ENCODE measurements around a stretch of chr13.

DNA sequence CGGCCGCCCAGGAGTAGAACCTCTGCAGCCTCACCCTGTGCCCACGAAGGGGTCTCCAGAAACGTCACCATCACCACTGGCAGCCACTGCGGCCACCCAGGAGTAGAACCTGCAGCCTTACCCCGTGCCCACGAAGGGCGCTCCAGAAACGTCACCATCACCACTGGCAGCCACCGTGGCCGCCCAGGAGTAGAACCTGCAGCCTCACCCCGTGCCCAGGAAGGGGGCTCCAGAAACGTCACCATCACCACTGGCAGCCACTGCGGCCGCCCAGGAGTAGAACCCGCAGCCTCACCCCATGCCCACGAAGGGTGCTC lies 336.1 kb downstream of the TEX29 start:
- RRBS = no CpG with 5 or more reads among the region's 17 CpGs
CAGE:
- cytosol, long polyA plus RNA = no peak
- long polyA plus RNA = no peak
- nucleus, long polyA plus RNA = no peak

DNA sequence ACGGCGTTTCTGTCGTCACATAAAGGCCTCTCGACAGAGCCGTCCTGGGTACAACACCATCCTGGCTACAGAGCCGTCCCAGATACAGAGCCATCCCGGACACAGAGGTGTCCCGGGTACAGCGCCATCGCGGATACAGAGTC lies 222.8 kb upstream of the SOX1 start:
- RRBS = no CpG with 5 or more reads among the region's 11 CpGs
CAGE:
- cytosol, long polyA plus RNA = no peak
- long polyA plus RNA = no peak
- nucleus, long polyA plus RNA = no peak

GRCh38 chr13:112072308-112072991 lies 5.5 kb downstream of the SOX1 start:
- RRBS = under 1% methylated on average over 27 of the region's 67 CpGs
CAGE:
- cytosol, long polyA plus RNA = no peak
- long polyA plus RNA = no peak
- nucleus, long polyA plus RNA = no peak

GRCh38 chr13:112229975-112230464 lies 146.1 kb upstream of the SPACA7 start:
- RRBS = no CpG with 5 or more reads among the region's 11 CpGs
CAGE:
- cytosol, long polyA plus RNA = no peak
- long polyA plus RNA = no peak
- nucleus, long polyA plus RNA = no peak

DNA sequence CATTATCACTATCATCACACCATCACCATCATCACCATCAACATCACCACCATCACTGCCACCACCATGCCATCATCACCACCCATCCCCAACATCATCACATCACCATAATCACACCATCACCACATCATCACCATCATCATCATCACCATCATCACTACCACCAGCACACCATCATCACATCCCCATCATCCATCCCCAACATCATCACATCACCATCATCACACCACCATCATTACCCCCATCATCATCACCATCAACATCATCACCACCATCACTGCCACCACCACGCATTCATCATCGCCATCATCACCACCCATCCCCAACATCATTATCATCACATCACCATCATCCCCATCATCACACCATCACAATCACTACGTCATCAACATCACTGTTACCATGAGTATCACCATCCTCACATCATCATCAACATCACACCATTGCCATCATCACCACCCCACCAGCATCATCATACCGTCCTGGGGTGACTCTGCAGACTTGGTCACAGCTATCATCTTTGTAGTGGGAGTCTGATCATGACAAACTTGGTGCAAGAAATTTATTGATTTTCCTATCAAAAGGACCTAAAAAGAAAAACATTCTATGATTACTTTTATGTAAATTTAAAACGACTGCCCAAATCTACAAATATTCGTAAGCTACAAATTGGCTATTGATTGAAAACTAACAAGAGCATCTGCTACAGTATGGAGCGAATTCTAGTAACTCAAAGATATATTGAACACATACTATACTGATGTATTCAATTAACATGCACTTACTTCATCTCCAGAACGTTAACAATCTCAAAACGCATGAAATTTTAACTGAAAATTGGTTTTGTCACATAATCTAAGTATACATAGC lies 61.3 kb downstream of the TUBGCP3 start:
- RRBS = no CpG with 5 or more reads among the region's 9 CpGs
CAGE:
- cytosol, long polyA plus RNA = no peak
- long polyA plus RNA = no peak
- nucleus, long polyA plus RNA = no peak

GRCh38 chr13:112638285-112638778 lies 50.4 kb upstream of the TUBGCP3 start:
- RRBS = no CpG with 5 or more reads among the region's 22 CpGs
CAGE:
- cytosol, long polyA plus RNA = no peak
- long polyA plus RNA = no peak
- nucleus, long polyA plus RNA = no peak

GRCh38 chr13:112694048-112694581 lies 4.3 kb downstream of the ATP11A start:
- RRBS = 95% methylated on average over 2 of the region's 10 CpGs
CAGE:
- cytosol, long polyA plus RNA = no peak
- long polyA plus RNA = no peak
- nucleus, long polyA plus RNA = no peak

GRCh38 chr13:112707594-112708147 lies 17.8 kb downstream of the ATP11A start:
- RRBS = 92% methylated on average over 3 of the region's 20 CpGs
CAGE:
- cytosol, long polyA plus RNA = no peak
- long polyA plus RNA = no peak
- nucleus, long polyA plus RNA = no peak

GRCh38 chr13:112825409-112825837 lies 135.6 kb downstream of the ATP11A start:
- RRBS = no CpG with 5 or more reads among the region's 9 CpGs
CAGE:
- cytosol, long polyA plus RNA = no peak
- long polyA plus RNA = no peak
- nucleus, long polyA plus RNA = no peak

DNA sequence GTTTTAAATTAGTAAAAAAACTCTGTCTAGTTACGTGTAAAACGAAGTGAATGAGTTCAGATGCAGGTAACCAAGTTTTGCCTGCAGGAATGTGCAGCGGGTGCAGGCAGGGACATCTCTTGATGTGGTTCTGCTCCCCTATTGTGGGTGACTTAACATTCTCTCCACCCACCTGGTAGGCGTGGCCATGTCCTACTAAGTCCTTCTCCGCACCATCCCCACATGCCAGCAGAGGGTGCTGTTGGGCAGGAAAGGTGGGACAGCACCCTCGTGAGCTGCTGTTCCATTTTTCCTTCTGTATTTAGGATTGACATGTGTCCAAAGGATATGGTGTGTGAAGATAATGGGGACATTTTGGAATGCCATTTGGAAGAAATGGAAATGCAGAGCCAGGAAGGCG lies 26.4 kb upstream of the MCF2L start:
- RRBS = no CpG with 5 or more reads among the region's 7 CpGs
CAGE:
- cytosol, long polyA plus RNA = no peak
- long polyA plus RNA = no peak
- nucleus, long polyA plus RNA = no peak

GRCh38 chr13:112943062-112944042 lies 25.7 kb upstream of the MCF2L start:
- RRBS = 1% methylated on average over 28 of the region's 88 CpGs
CAGE:
- cytosol, long polyA plus RNA = no peak
- long polyA plus RNA = no peak
- nucleus, long polyA plus RNA = no peak

DNA sequence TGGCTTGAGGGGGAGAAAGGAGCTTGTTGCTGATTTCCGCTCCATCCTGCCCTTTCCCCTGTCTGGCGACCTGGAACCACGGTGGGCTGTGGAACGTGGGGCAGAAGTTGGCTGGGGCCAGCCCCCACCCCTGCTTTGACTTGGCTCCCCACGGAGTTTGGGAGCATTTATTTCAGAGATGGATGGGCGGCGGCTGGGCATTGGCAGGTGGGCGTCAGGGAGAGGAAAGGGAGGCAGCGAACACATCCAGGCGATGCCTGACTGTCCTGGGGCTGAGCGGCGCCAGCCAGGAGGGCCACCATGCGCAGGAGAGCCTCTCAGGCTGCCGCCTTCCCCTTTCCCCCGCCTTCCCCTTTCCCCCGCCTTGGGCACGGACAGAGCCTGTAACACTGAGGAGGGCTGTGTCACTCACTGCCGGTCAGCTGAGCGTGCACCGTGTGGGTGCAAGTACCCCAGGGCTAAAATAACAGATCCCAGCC lies 11.3 kb downstream of the MCF2L start:
- RRBS = no CpG with 5 or more reads among the region's 20 CpGs
CAGE:
- cytosol, long polyA plus RNA = no peak
- long polyA plus RNA = no peak
- nucleus, long polyA plus RNA = no peak

DNA sequence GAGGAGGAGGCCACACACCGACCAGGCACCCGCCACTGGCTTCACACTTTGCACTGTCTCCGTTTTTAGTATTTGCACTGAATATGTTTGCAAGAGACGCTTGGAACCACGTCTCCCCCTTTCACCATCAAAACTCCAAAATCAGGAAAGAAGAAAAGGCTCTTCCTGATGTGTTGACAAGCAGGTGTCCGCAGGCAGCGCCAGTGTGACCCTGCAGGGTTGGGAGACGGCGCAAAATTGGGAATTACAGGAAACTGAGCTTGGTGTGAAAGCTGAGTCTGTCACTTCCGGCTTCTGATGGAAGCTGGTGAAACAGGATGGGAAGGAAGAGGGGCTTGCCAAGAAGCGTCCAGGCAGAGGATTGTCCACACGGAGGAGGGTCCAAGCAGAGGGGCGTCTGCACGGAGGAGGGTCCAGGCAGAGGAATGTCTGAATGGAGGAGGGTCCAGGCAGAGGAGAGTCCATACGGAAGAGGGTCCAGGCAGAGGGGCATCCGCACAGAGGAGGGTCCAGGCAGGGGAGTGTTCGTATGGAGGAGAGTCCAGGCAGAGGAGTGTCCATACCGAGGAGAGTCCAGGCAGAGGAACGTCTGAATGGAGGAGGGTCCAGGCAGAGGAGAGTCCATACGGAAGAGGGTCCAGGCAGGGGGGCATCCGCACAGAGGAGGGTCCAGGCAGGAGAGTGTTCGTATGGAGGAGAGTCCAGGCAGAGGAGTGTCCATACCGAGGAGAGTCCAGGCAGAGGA lies 26.0 kb upstream of the F7 start:
- RRBS = no CpG with 5 or more reads among the region's 23 CpGs
CAGE:
- cytosol, long polyA plus RNA = no peak
- long polyA plus RNA = no peak
- nucleus, long polyA plus RNA = no peak

GRCh38 chr13:113083311-113084266 lies 22.0 kb upstream of the F7 start:
- RRBS = no CpG with 5 or more reads among the region's 22 CpGs
CAGE:
- cytosol, long polyA plus RNA = no peak
- long polyA plus RNA = no peak
- nucleus, long polyA plus RNA = no peak

- RRBS = 100% methylated on average over 2 of the region's 21 CpGs
CAGE:
- cytosol, long polyA plus RNA = no peak
- long polyA plus RNA = no peak
- nucleus, long polyA plus RNA = no peak
These were observed 17.6 kb upstream of the PROZ start for GRCh38 chr13:113140676-113141431.

DNA sequence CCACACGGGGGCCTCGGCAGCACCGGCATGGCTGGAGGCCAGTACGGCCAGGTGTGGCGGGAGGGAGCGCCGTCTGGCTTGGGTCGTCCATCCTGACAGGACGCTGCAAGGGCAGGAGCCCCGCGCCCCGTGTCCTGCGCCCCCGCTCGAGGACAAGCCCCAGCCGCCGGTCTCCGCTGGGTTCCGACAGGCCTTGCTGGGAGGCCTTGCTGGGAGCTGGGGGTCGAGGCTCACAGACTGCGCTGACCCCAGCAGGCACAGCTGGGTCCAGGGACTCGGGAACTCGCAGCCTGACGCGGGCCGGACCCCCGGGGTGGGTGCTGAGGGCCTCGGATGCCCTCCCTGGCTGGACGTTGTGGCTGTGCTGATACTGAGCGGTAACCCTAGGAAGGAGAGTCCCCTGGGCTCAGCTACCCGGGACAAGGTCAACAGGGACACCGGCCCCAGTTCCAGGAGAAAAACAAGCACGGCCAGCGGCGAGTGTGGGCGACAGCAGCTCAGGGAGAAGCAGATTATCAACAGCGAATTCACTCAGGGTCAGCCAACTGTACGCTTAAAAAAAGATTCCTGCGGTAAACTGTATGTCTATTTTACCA lies 5.1 kb upstream of the PROZ start:
- RRBS = 5% methylated on average over 5 of the region's 39 CpGs
CAGE:
- cytosol, long polyA plus RNA = no peak
- long polyA plus RNA = no peak
- nucleus, long polyA plus RNA = no peak

GRCh38 chr13:113208001-113208540 lies 398 bp downstream of the PCID2 start:
- RRBS = under 1% methylated on average over 7 of the region's 58 CpGs
CAGE:
- cytosol, long polyA plus RNA = no peak
- long polyA plus RNA = no peak
- nucleus, long polyA plus RNA = no peak

DNA sequence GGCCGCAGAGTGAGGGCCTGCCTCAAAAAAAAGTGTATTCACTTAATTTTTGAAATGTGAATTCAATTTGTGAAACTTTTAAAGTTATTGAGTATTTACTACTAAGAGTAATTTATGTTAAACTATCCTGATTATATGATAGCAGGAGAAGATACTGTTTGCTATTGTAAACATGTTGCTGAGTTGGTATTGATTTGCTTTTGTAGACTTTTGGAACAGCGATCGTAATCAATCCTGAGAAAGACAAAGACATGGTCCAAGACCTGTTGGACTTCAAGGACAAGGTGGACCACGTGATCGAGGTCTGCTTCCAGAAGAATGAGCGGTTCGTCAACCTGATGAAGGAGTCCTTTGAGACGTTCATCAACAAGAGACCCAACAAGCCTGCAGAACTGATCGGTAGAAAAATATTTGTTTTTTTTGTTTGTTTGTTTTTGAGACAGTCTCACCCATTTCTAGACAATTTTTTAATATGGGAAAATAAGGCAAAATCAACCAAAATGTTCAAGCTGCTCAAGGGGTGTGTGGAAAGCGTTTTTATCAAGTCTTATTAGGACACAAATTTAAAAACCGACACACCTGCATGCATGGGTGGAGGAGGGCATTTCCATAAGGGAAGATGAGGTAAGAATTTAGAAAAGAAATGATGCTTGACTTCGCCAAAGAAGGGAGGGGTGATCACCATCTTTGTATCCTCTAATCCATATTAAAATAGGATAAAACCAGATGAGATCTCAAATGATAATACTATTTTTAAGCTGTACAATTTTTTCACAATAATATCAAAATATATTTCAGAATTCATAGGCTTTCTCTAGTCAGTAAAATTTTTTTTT lies 33.6 kb downstream of the CUL4A start:
- RRBS = no CpG with 5 or more reads among the region's 12 CpGs
CAGE:
- cytosol, long polyA plus RNA = no peak
- long polyA plus RNA = no peak
- nucleus, long polyA plus RNA = start-site peak on the plus strand centred at position 395 of the sequence, 10 bp wide, 73 reads

DNA sequence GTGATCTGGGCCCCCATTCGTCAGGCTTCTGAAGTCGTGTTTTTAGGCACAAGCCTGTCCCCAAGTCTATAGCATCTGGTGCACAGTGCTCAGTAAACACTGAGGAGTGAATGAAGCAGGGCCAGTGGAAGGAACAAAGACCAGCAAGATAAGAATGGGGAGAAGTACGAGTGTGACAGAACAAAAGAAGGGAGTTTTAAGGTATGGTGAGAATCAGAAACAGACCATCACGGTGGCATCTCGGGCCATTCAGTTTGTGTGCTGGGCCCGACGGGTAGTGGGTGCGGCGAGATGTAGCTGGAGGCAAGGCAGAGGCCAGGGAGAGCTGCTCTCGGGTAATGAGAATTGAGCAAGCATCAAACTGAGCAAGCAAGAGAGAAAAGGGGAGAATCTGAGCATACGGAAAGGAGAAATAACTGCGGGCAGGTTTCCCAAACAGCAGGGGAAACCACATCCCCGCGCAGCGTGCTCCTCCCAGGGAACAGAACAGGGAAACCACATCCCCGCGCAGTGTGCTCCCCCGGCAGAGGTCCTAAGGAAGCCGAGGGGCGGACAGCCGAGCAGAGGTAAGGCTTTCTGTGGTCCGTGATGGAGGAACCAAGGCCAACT lies 23.4 kb upstream of the LAMP1 start:
- RRBS = no CpG with 5 or more reads among the region's 22 CpGs
CAGE:
- cytosol, long polyA plus RNA = no peak
- long polyA plus RNA = no peak
- nucleus, long polyA plus RNA = no peak

DNA sequence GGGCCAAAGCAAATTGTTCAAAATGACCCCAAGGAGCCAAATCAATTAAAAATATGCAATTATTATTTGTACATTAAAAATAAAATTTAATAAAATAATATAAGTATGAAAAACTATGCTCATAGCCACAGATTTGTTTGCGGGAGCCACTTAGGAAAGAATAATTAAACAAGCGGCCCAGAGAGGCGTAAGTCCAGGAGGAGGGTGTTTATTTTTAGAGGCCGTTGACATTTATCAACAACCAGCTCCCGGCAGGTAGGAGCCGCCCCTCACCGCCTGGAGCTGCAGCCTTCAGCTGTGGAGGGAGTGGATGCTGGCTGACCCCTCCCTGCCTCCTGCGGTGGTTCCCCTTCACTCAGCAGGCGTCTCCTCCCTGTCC lies 16.0 kb upstream of the GRTP1 start:
- RRBS = no CpG with 5 or more reads among the region's 9 CpGs
CAGE:
- cytosol, long polyA plus RNA = no peak
- long polyA plus RNA = no peak
- nucleus, long polyA plus RNA = no peak